ENCODE data around the gene PUS1.

- PRO-cap: no peak
- RAMPAGE, long total RNA, 3 experiments: no peak in any of the 3 experiments
These were observed 54.4 kb upstream of the MMP17 start for GRCh38 chr12:131773502-131774512.

DNA sequence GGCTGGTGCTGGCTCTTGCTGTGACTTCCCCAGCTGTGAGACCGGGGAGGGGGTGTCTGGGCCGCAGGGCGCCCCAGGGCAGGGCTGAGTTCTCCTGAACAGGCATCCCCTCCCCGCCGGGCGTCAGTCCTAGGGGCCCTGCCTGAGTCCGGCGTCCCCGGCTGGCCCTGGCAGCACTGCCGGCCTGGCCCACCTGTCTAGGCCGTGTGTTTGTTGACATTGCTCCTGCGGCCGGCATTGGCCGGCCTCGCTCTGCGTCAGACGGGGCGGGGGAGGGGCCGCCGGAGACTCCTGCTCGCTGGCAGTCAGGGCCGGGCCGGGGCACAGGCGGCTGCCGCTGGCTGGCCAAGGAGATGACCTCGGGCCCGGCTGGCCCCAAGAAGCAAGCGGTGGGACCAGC, 1.5 kb downstream of the ULK1 start:
- PRO-cap: bidirectional peak, plus-strand start at position 308 of the sequence, minus-strand start at position 178 of the sequence
- RAMPAGE, long total RNA, 3 experiments: start-site peak on the minus strand in 1 of 3 experiments, centred at position 162 of the sequence, 7 reads per replicate

GRCh38 chr12:131902345-131902766, 7.9 kb downstream of the ULK1 start:
- PRO-cap: no peak
- RAMPAGE, long total RNA, 3 experiments: no peak in any of the 3 experiments

DNA sequence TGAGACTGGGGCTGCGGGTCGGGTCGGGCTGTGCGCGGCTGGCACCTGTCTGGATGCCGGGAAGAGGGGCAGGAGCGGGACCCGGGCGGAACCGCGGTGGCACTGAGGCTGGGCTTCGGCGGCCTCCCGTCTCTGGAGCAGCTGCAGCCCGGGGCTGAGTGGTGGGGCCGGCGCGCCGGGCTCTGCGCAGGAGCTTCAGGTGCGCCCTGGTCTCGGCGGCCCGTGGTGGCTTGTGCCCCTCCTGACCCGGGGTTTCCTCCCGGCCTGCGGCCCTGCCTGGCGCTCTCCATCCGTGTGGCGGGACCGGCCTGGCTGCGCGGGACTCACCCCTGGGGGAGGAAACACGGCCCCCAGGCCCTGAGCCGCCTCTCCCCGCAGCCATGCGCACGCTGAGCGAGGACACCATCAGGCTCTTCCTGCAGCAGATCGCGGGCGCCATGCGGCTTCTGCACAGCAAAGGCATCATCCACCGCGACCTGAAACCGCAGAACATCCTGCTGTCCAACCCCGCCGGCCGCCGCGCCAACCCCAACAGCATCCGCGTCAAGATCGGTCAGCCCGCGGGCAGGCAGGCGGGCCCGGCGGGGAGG, 13.9 kb downstream of the ULK1 start:
- PRO-cap: no peak
- RAMPAGE, long total RNA, 3 experiments: no peak in any of the 3 experiments

DNA sequence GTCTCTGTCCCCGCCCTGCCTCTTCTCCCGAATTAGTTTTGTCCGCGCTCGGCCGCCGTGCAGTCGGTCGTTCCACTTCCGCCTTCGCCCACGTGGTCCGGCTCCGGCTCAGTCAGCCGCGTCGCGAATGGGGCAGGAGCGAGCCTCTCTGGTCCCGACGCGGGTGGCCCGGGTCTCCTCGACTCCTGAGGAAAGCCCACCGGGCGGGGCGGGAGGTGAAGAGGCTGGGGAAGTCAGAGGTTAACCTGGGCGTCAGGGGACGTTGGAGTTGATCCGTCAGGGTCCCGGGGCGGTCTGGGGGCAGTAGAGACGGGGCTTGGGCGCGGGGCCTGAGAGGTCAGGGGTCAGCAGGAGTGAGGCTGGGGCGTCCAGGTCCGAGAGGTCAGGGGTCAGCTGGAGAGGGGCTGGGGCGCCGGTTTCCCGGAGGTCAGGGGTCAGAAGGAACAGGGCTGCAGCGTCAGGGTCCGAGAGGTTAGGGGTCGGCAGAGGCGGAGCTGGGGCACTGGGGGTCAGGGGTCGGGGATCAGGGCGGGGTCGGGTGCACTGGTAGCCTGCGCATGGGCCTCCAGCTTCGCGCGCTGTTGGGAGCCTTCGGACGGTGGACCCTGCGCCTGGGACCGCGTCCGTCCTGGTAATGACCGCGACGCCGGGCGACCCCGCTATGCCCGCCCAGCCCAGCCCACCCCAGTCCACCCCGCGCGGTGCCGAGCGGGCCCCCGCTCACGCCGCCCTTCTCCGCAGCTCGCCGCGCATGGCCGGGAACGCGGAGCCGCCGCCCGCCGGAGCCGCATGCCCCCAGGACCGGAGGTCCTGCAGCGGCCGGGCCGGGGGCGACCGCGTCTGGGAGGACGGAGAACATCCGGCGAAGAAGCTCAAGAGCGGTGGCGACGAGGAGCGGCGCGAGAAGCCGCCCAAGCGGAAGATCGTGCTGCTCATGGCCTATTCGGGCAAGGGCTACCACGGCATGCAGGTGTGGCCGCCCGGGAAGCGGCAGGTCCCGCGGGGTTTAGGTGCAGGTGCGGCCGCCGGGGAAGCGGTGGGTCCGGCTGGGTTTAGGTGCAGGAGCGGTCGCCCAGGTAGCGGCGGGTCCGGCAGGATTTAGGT, at the start of gene PUS1:
Gene PUS1 (plus strand): TSS at position 111 of the 1,104 bp plus-strand sequence.
- PRO-cap: bidirectional peak, plus-strand start at position 111 of the sequence, minus-strand start outside the sequence
- RAMPAGE, long total RNA, 3 experiments: start-site peak on the plus strand in 1 of 3 experiments, centred at position 98 of the sequence, 6 reads per replicate

DNA sequence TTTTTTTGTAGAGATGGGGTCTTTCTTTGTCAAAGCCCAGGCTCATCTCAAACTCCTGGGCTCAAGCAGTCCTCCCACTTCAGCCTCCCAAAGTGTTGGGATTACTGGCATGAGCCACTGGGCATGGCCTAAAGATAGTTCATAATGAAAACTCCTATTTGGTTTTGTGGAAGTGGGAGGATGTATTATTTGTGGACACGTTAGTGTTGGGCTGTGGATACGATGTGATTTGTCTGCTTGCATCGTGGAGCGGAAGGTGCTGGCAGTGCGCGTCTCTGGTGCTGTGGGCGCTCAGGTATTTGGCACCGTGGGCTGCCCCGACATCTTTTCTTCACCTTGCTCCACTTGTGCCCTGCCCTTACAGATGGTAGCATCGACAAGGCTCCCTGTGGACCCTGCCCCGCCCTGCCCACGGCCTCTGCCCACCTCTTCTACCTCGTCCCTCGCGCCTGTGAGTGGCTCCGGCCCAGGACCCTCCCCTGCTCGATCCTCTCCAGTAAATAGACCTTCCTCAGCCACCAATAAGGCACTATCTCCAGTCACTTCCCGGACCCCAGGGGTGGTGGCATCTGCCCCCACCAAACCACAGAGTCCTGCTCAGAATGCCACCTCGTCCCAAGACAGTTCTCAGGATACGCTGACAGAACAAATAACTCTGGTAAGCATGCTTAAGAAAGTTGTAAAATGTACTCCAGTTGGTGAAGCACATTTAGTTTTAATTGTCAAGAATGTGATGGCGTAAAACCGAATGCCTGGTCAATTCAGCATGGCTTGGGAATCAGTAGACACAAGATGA, 36.6 kb downstream of the EP400 start:
- PRO-cap: no peak
- RAMPAGE, long total RNA, 3 experiments: no peak in any of the 3 experiments

DNA sequence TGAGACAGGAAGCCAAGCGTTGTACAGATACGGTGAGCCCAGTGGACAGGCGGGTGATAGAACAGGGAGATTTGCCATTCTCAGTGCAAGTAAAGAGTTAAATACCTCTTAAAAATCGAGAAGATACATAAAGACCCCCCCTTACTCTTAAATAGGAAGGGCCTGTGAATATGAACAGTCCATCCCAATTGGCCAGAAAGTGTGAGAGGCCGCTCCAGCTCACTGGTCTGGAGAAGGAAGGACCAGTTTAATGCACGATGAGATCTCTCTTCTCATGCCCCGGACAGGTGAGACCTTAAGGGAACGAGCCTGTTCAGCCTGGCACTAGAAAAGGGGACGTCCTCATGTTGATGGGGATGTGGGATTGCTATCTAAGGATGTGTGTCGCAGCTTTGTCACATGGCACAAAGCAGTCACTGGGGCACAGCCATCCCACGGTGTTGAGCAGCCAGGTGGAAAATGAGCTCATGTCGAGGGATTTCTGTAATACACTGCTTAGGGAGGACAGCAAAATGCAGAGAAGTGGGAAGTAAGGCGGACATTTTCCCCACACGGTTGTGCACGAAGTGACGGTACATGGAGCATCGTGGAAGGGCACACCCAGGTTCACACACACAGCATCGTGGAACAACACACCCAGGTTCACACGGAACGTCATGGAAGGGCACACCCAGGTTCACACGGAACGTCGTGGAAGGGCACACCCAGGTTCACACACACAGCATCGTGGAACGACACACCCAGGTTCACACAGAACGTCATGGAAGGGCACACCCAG, 85.4 kb downstream of the EP400 start:
- PRO-cap: no peak
- RAMPAGE, long total RNA, 3 experiments: no peak in any of the 3 experiments

DNA sequence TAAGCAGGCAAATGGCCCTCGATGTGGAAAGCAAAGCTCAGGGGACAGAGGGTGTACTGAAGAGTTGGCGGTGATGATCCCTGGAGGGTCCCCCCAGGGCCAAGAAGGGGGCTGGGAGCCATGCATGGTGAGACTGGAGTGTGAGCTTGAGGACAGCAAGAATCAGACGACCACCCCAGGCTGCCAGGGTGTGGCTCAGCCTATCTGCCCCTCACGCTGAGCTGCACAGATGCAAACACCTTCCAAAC, 13.6 kb downstream of the DDX51 start:
- PRO-cap: no peak
- RAMPAGE, long total RNA, 3 experiments: no peak in any of the 3 experiments

- PRO-cap: no peak
- RAMPAGE, long total RNA, 3 experiments: no peak in any of the 3 experiments
These were observed 741 bp downstream of the DDX51 start for GRCh38 chr12:132142966-132144190.

- PRO-cap: no peak
- RAMPAGE, long total RNA, 3 experiments: no peak in any of the 3 experiments
These were observed 23.7 kb downstream of the NOC4L start for GRCh38 chr12:132167990-132168271.

- PRO-cap: no peak
- RAMPAGE, long total RNA, 3 experiments: no peak in any of the 3 experiments
These were observed 41.7 kb downstream of the NOC4L start for GRCh38 chr12:132185716-132186525.

- PRO-cap: no peak
- RAMPAGE, long total RNA, 3 experiments: no peak in any of the 3 experiments
These were observed 55.9 kb downstream of the GALNT9 start for GRCh38 chr12:132273372-132274036.

- PRO-cap: no peak
- RAMPAGE, long total RNA, 3 experiments: no peak in any of the 3 experiments
These were observed 43.1 kb downstream of the GALNT9 start for GRCh38 chr12:132286184-132286849.

DNA sequence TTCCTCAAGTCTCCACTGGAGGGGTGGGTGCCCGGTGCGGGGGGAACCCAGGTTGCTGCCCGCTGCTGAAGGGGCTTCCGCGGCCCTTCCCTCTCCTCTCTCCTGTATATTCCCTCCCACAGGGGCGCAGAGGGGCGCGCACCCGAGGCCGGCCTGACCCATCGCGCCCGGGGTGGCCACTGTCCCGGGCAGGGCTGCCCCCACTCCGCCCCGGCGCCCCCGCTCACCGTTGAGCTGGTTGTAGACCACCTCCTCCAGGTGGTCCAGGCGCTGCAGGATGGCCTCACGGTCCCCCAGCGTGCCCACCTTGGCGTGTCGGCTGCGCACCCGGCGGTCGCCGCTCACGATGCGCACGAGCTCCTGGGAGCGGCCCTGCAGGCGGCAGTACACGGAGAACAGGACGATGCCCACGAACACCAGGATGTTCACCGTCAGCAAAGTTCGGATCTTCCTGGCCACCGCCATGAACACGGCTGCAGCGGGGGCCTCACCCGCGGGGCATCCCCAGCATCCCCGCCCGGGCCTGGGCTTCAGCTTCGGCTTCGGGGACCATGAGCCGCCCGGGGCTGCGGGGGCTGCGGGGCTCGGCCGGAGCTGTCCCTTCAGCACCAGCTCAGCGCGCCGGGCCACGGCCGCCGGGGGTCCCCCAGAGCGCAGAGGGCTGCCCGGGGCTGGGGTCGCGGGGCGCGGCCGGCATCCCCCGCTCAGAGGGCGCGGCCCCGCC, 488 bp downstream of the GALNT9 start:
- PRO-cap: no peak
- RAMPAGE, long total RNA, 3 experiments: no peak in any of the 3 experiments

- PRO-cap: no peak
- RAMPAGE, long total RNA, 3 experiments: no peak in any of the 3 experiments
These were observed 52.8 kb upstream of the FBRSL1 start for GRCh38 chr12:132437173-132437475.

- PRO-cap: no peak
- RAMPAGE, long total RNA, 3 experiments: no peak in any of the 3 experiments
These were observed 15.6 kb upstream of the FBRSL1 start for GRCh38 chr12:132474187-132474851.

DNA sequence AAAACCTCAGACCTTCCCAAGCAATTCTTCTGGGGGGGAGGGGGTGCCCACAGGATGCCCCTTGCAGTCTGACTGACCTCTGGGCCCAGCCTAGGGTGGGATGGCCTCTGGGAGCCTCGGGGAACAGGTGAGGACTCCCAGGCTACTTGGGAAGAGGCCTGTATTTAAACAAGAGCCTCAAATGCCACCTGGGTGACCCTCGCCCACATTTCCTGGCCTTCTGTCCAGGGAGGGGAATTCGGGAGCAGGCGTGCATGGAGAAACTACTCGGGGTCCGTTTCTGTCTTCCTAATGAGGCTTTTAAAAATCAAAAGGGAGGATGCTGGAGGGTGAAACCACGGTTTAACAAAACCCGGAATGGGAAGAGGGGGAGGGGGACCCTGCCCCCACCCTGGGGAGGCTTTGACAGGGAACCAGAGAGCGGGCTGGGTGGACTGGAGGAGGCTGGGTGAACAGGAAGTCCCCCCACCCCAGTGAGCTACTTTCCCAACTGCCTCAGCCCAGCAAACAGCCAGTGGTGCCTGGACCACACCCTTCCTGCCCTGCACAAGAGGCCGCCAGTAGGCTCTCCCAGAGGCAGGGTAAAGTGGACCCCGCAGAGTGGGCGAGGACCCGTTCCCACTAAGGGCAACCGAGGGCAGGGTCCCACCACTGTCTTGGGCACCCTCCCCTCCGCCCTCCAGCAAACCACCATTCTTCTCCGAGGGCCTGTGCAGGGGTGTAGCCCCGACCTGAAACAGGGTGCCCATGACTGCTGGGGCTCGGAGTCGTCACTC, 1.5 kb upstream of the FBRSL1 start:
- PRO-cap: no peak
- RAMPAGE, long total RNA, 3 experiments: no peak in any of the 3 experiments

DNA sequence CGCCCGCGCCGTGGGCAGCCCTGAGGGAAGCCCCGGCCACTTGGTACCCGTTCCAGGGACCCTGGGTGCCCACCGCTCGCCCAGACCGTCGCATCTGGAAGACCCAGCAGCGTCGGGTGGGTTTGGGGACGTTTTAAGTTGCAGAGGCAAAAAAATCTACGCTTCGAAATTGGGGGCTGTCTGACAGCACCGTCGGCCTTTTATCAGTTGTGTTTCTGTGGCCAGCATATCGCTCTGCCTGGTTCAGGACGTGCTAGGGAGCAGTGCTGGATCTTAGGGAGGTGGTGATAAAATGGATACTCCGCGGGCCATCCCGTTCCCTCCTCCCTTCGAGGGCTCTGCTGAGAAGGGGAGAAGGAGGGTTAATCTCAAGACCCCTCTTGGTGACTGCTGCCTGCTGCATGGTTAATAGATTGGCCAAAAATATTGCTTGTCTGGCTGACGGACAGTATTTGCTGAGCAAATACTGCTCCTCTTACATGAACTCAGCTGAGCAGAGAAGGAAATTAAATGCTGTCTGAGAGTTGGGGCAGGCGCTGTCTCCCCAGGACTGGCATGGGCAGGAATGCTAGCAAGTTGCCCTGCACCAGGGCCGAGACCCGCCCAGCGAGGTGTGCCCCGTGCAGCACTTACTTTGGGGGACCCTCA, 1.1 kb downstream of the FBRSL1 start:
- PRO-cap: no peak
- RAMPAGE, long total RNA, 3 experiments: no peak in any of the 3 experiments

GRCh38 chr12:132506113-132507495, 16.7 kb downstream of the FBRSL1 start:
- PRO-cap: unidirectional peak, minus-strand start at chr12:132506838
- RAMPAGE, long total RNA, 3 experiments: no peak in any of the 3 experiments

DNA sequence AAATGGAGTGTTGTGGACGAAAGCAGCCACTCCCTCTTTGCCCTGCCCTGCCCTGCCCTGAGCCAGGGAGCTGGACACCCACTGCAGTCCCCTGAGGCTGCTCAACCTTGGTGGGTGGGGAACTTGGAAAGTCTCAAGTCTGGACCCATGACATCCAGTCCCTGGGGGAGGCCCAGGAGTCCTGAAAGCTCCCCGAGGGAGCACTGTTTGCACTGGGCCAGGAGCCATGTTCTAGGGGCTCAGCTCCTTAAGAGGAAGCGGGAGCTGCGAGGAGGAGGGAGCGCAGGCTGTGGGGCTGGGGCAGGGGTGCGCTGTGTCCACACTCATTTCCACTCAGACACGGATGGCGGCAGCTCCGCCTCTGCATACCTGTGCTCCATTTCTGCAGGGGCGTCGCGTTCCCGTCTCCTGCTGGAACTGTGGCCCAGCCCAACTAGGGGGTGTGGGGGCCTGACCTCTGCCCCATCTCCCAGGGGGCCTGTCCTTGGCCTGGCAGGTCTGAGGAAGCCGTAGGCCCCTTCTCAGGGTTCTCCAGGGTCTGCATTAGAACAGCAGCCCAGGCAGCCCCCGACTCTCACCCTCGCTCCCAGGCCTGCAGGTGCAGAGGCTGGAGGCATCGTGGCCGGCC, 31.1 kb downstream of the FBRSL1 start:
- PRO-cap: no peak
- RAMPAGE, long total RNA, 3 experiments: no peak in any of the 3 experiments